Bronchial lymph node (tissue), 1 donor: ENCODE results near the genes OR8B12, TBRG1 and PATE3.

DNA sequence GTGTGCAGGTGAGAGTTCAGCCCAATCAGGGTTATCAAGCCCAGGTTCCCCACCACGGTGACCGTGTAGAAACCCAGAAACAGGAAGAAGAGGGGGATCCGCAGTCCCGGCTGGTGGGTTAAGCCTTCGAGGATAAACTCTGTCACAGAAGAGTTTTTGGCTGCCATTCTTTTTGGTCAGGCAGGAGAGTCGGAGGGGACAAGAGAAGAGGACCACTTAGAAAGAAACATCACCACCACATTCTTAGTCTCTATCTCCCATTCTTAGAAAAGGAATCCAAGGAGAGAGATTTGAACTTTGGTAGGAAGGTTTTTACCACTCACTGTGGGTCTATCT is at the start of gene OR8B12:
Gene OR8B12 (minus strand): TSS at position 167 of the 336 bp plus-strand sequence.
- PRO-cap: no peak

DNA sequence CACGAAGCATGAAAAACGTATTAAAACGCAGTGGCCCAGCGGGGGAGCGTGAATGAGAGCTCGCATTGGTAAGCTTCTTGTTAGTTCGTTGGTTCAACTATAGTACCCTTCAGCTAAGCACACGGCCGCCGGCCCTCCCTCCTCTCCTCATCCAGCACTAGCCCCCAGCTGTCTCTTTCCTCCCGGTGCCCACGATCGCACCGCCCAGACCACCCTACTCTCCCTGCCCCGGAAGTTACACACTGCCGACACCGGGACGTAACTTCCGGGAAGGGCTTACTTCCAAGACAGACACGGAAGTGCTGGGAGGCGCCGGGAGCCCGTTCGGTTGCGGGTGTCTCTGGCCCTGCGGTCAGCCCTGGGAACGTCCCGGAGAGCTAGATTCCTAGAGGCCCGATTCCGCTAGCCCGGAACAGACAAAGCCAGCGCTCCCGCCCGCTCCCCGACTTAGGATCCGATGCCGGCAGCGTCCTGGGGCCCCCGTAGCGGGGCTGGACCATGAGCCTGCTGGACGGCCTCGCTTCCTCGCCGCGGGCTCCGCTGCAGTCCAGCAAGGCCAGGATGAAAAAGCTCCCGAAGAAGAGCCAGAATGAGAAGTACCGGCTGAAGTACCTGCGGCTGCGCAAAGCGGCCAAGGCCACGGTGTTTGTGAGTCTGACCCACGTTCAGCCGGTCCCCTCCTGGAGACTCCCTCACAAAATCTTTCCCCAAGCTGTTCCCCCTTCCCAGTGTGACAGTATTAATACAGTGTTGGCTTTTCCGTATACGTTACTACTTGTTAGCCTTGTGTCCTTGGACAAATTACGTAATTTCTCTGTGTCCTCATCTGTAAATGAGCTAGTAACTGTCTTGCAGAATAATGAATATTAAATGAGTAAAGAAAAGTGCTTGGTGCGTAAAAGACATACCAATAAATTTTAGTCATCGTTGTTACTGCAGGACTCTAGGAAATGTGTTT is at the start of gene TBRG1:
Gene TBRG1 (plus strand): TSS at position 279 of the 958 bp plus-strand sequence.
- PRO-cap: bidirectional peak, plus-strand start at position 290 of the sequence, minus-strand start at position 216 of the sequence

DNA sequence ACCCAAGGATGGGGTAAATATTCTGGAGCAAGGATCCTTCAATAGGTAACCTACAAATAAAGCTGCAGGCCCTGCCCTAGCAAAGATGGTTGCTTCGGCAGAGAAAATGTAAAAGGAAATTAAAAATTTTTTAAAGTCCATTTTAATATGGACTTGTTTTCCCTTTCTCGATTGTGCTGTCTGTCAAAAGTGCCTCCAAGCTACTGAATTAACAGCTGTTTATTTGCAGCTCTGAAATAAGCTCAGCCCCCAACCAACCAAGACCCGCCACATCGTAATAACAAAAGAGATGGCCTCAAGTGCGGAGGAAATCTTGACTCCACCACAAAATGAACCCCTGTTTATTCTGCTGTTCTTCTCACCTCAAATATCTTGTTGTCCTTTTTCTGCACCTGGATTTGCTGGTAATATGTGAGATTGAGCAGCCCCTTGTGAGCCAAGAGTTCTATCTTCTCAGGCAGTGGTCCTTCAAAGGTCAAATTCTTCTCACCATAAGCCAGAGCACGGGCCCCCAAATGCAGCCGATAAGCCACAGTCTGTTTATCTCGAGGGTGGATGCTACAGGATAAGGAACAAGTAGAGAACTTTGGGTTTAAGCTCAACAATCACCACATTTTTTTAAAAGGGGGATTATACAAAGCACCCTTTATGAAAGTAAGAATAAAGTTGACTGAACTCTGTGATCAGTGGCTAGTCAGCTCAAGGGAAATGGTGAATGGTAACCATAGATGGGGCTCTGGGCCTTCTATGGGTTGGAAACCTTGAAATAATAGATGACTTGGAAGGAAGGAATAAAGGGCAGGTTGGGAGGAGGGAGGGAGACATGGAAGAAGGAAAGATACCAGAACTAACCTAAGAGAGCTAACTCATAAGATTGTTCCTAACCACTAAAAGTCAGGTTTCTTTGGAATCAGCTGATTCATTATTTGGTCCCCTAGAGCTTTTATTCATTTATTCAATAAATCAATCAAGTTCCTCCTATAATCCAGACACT is 15.8 kb downstream of the TBRG1 start:
- PRO-cap: no peak

DNA sequence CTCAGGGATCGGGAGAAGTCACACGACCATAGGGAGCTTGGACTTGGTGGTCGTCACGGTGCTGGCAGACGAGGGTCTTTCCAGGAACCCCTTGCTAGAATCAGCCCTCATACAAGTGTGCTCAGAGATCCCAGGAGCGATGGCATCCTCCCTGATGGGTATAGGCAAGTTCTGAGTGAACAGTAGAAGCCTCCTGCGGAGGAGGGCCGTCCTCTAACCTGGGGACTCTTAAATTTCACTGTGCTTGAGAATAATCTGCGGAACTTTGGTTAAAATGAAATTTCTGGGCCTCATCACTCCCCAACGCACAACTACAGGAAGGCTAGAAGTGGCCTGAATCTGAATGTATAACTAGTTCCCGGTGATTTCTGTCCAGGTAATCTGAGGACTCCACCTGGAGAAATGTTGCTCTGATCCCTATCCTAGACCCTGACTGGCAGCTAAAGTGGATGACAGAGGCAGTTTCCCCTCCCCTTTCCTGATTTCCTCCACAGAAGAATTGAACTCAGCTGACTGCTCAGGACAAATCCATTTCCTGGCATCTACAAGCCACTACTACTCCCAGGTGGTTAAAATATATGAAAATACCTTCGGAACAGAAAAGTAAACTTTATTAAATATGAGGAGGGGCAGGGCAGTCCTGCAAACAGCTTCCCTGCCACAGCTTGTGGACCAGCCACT is 4.4 kb downstream of the VSIG2 start:
- PRO-cap: bidirectional peak, plus-strand start at position 525 of the sequence, minus-strand start at position 435 of the sequence

- PRO-cap: no peak
Measured at GRCh38 chr11:124879661-124880635, 14.7 kb downstream of the ROBO3 start.

- PRO-cap: no peak
Measured at GRCh38 chr11:124929129-124929705, 6.6 kb downstream of the HEPACAM start.

- PRO-cap: unidirectional peak, minus-strand start at chr11:125072601
Measured at GRCh38 chr11:125072317-125073033, 9.4 kb downstream of the SLC37A2 start.

GRCh38 chr11:125261474-125262084 is 97.0 kb downstream of the PKNOX2 start:
- PRO-cap: no peak

GRCh38 chr11:125425538-125426168 is 70.4 kb downstream of the FEZ1 start:
- PRO-cap: no peak

- PRO-cap: no peak
Measured at GRCh38 chr11:125489185-125489760, 6.8 kb downstream of the FEZ1 start.

DNA sequence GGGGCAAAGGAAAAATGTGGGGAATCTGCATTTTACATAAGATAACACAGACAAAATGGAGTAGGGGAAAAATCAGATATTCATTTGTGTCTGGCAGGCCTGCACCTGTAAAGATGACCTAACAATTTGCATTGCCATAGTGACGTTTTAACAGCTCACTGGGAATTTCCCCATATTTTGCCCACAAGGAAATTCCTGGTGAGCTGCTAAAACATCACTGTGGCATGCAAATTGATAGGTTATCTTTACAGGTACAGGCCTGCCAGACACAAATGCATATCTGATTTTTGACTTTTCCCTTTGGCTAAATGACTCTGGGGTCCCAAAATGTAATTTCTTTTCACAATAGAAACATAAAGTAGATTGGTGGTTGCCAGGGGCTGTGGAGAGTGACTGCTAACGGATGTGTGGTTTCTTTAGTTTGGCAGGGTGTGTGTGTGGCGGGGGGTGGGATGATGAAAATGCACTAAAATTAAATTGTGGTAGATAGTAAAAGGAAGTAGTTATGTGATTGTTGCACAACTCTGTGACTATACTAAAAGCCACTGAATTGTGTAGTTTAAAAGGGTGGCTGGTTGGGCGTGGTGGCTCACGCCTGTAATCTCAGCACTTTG is 18.3 kb upstream of the FEZ1 start:
- PRO-cap: no peak

DNA sequence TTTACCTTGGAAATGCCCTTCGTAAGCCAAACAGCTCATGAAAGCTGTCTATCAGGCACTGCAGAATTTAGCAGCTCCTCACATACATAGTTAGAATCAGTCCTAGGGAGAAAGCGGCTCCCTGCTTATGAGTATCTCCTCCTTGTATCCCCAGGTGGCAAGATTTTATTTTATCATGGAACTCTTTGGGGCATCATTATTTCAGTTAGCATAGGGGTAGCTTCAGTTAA is 4.8 kb upstream of the EI24 start:
- PRO-cap: no peak

DNA sequence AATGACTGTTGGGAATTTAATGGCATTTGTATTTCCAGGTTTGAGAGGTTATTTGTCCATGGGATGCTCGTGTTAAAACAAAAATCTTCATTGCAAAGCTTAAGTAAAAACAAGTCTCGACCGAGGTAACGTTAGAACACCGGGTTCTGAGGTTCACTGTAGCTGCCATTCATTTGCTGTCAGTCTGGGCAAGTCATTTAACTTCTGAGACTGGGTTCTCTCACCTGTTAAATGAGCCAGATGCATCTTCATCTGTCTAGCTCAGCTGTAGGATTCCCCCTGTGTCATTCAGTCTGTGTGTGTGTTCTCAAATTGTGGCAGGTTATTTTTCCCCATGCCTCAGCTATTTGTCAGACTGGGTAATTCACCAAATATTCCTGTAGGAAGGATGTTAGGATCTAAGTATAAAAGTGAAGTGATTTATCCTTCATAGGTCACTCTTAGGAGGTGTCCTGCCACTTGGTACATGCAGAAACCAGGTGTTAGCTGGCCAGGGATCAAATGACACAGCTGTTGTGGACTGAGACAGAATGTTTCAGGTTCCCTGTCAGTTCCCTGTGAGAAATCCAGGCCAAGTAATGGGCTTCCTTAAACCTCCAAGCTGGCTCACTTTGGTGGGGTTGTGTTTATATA is 905 bp downstream of the EI24 start:
- PRO-cap: no peak

DNA sequence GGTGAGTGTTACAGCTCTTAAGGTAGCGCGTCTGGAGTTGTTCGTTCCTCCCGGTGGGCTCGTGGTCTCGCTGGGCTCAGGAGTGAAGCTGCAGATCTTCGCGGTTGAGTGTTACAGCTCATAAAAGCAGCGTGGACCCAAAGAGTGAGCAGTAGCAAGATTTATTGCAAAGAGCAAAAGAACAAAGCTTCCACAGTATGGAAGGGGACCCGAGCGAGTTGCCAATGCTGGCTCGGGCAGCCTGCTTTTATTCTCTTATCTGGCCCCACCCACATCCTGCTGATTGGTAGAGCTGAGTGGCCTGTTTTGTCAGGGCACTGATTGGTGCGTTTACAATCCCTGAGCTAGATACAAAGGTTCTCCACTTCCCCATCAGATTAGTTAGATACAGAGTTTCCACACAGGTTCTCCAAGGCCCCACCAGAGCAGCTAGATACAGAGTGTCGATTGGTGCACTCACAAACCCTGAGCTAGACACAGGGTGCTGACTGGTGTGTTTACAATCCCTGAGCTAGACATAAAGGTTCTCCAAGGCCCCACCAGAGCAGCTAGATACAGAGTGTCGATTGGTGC is 23.4 kb upstream of the ACRV1 start:
- PRO-cap: no peak

DNA sequence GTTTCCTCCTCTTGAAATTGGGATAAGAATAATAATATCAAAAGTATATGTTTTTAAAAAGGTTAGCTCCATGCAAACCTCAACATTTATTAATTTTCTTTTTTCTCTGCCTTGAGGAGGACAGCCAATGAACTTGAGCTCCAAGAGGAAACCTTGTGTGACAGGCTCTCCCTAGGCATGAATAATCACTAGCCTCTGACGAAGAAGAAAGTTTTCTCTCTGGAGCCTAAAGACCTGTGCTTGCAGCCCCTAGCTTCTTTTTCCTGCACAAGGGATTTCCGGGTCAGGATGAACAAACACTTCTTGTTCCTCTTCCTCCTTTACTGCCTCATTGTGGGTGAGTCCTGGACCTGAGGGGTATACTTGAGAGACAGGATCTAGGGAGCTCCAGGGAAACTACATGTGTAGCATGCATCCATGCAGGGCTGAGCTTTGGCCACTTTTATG is at the start of gene PATE3:
Gene PATE3 (plus strand): TSS at position 264 of the 447 bp plus-strand sequence.
- PRO-cap: no peak

DNA sequence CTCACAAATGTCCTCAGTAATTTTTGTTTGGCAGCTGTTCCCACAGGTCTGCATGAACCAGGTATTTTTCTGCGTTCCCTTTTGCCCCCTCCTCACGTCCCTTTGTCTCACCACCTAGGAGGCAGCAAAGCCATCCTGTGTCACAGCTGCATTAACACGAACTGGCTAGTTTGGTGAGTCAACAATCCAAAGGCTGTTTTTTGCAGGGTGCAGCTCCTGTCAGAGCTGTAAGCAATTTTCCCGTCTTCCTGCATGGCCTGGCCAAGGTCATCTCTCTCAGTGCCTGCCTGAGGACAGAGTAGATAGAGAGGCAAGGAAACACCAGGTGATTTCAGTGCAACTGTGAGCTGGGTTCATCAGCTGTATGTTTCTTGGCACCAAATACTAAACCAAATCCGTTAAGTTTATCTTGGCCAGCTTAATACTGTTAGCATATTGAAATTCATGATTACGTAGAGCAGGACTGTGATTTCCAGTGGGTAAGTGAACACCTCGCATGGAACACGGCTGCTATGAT is 20.5 kb upstream of the VSIG10L2 start:
- PRO-cap: no peak

- PRO-cap: no peak
Measured at GRCh38 chr11:125951641-125952454, 6.0 kb downstream of the VSIG10L2 start.

GRCh38 chr11:125952612-125953557 is 7.0 kb downstream of the VSIG10L2 start:
- PRO-cap: no peak

GRCh38 chr11:125956229-125956800 is 10.5 kb downstream of the VSIG10L2 start:
- PRO-cap: no peak

GRCh38 chr11:125994582-125995222 is 48.9 kb downstream of the VSIG10L2 start:
- PRO-cap: no peak